Penis (tissue), 1 donor: ENCODE measurements around a stretch of chr16.

DNA sequence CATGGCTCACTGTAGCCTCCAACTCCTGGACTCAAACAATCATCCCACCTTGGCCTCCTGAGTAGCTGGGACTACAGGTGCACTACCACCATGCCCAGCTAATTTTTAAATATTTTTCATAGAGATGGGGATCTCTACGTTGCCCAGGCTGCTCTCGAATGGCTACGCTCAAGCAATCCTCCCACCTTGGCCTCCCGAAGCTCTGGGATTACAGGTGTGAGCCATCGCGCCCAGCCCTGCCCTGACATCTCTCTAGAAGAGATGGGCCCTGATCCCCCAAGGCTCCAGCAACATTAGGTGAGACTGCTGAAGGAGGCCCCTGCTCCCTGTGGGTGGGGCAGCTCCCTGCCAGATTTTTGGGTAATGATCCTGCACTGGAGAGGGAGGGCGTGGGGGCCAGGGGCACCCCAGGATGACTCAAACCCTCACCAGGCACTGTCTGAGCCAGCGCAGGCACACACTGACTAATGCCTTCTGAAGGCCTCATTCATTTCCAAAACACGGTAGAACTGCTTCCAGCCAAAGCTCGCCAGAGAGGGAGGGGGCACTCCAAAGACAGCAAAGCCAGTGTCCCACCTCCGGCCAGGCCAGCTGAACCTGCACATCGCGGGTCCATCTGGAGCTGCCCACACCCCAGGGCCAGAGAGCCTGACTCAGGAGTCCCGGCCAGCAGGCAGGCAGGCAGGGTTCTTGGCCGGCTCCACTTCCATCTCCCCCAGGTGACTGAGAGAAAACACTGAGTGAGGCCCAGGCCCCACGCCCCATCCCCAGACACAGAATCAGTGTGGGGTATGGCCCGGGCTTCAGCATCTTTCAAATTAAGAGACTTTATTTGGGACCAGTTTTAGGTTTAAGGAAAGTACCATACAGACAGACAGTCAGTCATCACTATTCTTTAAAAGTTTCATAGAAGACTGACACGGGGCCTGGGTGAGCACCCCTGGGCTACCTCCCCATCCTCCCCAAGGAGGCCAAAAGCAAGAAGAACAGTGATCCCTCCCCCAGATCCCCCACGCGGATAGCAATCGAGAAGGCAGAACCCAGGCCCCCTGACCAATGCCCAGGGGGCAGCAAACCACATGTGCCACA, 2.5 kb downstream of the PIEZO1 start:
- PRO-cap: bidirectional peak, plus-strand start at position 532 of the sequence, minus-strand start at position 248 of the sequence

DNA sequence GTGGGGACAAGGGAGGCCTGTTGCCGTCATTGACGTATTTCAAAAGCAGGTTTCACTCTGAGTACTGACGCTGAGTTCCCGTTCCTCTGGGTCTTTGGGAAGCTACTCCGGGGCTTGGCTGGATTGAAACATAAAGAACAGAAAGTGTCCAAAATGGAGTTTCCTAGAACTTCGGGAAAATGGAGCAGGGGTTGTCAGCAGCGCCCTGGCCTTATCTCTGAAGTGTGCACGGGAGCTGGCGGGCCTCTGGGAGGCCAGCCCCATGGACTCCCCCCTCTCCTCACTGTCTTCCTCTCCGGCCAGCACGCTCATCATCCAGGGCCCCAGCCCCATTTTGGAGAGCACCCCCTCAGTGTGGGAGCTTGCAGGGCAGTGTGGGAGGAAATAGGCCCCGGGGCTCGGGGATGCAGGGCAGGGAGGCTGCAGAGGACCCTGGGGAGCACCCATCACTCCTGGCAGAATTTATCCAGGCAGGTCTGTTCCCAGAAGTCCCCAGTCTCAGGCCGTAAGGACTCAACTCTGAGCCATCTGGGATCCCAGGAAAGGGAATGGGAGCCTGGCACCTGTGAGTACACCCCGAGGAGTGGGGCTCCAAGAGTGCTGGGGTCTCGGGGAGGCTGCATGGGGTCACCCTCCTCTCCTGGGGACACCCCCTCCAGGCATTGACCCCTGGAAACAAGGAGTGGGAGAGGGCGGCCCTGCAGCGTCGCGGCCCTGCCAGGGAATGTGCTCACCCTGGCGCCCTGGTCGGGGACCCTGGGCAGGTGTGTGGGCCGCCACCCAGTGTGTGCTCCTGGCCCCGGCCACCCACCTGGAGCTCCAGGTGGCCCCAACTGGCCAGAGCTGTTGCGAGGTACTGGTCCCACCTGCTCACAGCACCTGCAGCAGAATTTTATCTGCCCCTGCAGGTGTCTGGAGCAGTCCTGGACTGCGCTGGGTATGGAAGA, 5.0 kb upstream of the PABPN1L start:
- PRO-cap: no peak

GRCh38 chr16:88904476-88905519, 38.3 kb upstream of the PABPN1L start:
- PRO-cap: no peak

DNA sequence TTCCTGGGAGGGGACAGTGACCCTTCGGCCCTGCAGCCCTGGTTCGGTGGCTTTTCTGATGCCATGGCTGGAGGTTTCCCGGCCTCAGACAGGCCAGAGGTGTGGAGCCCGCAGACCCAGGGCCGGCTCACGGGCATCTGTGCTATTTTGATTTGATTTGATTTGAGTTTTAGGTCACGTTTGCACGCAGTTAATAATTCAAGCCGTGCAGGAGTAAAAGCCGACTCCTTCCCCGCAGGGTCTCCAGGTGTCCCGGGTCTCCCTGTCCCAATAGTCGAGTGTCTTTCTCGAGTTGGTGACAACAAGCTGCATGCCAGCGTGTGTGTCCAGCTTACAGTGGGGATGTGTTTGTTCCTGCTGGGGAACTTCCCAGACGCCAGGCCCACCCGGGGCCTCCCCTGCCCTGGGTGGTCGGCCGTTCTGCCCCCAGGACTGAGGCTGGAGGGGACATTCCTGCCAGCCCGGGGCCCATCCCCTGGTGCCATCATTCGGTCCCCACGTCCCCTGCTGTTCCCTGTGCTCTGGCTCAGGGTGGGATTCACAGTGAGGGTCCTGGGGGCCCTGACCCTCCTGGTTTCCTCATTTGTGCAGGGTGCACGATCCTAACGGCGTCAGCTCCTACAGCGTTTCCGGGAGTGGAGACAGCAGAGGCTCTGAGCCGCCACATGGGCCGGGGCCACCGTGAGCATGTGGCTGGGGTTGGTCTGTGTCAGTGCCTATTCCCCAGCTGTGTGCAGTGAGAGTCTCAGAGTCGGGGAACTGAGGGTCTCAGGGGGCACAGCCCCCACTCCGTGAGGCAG, 1.2 kb upstream of the CBFA2T3 start:
- PRO-cap: no peak

DNA sequence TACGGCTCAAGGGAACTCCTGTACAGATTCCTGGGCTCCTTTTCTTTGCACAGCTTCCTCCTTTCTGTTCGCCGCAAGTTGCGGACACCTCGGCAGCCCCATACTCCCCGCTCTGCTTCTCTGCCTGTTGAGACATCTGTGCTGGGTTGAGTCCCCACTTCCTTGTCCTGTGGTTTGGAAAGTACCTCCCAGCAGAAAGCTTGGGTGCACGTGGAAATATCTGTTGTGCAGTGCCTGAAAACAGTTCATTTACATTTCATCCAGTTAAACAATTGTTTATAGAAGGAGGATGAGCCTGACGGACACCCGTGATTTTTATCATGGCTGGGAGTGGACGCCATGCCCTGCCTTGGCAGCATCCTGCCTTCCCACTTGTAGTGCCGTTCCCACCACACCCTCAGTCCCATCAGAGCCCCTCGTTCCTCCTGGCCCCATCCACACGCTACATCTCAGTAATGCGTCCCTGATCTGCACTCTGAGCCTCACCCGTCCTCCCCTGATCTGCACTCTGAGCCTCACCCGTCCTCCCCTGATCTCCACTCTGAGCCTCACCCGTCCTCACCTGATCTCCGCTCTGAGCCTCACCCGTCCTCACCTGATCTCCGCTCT, 55.1 kb upstream of the CBFA2T3 start:
- PRO-cap: no peak

DNA sequence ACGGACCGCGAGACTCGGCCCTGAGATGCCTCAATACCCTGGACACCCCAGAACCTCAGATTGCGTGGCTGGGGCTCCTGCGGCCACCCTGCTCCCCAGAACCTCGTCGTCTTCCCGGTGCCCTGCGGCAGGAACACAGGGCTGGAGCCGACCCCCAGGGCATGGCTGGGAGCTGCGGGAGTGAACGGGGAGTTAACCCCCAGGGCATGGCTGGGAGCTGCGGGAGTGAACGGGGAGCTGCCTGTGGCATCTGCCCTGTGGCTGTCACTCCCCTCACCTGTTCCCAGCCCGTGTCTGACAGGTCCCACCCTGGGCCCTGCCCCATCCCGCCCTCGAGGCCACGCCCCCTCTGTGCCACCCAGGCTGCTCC, 39.5 kb upstream of the ACSF3 start:
- PRO-cap: no peak

DNA sequence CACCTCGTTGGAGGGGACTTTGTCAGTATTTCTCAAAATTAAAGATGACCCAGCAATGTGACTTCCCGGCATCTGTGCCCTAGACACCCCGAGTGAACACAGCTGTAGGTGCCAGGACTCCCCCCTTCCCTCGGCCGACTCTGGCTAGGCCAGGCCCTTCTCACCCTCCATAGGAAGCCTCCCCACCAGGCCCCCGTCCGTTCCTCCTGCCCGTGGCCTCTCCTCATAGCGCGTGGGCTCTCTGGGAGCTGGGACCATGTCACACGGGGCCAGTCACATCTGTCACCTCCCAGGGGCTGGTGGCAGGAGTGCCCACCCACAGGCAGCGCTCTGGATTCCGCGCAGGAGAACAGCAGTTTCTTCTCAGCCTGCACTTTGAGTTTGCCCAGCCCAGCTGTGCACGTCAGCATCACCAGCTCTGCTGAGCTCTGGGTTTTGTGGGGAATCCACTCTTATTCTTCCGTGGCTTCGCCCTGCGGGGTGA, 3.0 kb downstream of the ACSF3 start:
- PRO-cap: no peak

GRCh38 chr16:89122514-89123101, 29.0 kb downstream of the ACSF3 start:
- PRO-cap: no peak

- PRO-cap: no peak
Observed at GRCh38 chr16:89155620-89156699, 15.6 kb upstream of the CDH15 start.

GRCh38 chr16:89156778-89157286, 14.7 kb upstream of the CDH15 start:
- PRO-cap: no peak

DNA sequence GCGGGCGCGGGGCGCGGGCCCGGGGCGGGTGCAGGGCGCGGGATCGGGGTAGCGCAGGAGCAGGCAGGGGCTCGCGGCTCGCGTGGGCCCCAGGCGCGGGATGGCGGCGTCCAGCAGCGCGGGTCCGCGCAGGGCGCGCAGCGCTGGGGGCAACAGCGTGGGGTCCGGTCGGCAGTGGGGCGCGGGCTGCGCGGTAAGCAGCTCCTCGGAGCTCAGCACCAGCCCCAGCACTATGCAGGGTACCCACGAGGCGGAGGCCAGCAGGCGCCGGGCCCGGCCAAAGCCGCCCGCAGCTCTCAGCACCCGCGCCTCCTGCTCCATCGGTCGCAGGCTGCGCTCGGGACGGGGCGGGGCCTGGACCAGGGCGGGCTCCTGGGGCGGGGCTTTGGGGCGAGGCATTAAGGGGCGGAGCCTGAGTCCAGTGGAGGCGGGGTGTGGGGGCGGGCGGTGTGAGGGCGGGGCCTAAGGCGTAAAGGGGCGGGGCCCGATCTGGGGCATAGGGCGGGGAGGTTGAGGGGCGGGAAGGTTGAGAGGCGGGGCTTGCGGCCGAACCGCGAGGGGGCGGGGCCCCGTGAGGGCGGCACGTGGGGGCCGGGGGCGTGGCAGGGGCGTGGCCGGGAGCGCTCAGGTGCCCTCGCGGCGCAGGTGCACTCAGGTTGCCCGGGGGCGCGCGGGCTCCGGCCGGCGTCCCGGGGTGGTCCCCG, 1.2 kb upstream of the SLC22A31 start:
- PRO-cap: no peak

- PRO-cap: no peak
Observed at GRCh38 chr16:89244831-89245355, 27.4 kb downstream of the ZNF778 start.

- PRO-cap: no peak
Observed at GRCh38 chr16:89281715-89282269, 64.3 kb downstream of the ZNF778 start.

- PRO-cap: no peak
Observed at GRCh38 chr16:89335771-89336231, 118.3 kb downstream of the ZNF778 start.

GRCh38 chr16:89359180-89360247, 130.8 kb downstream of the ANKRD11 start:
- PRO-cap: no peak

- PRO-cap: no peak
Observed at GRCh38 chr16:89372717-89373198, 117.6 kb downstream of the ANKRD11 start.

- PRO-cap: no peak
Observed at GRCh38 chr16:89389476-89390196, 100.7 kb downstream of the ANKRD11 start.

- PRO-cap: no peak
Observed at GRCh38 chr16:89461220-89461767, 29.1 kb downstream of the ANKRD11 start.

- PRO-cap: unidirectional peak, minus-strand start at chr16:89478704
Observed at GRCh38 chr16:89478315-89479422, 11.7 kb downstream of the ANKRD11 start.

- PRO-cap: no peak
Observed at GRCh38 chr16:89519707-89520411, 11.7 kb downstream of the SPG7 start.